ENCODE measurements around a stretch of chr1.

GRCh38 chr1:228367637-228368592, 38.7 kb downstream of the TRIM11 start:
CAGE:
- cytosol, long polyA minus RNA: no peak
- cytosol, long polyA plus RNA: no peak
- long polyA plus RNA: no peak
- nucleus, long polyA minus RNA: no peak
- nucleus, long polyA plus RNA: no peak

DNA sequence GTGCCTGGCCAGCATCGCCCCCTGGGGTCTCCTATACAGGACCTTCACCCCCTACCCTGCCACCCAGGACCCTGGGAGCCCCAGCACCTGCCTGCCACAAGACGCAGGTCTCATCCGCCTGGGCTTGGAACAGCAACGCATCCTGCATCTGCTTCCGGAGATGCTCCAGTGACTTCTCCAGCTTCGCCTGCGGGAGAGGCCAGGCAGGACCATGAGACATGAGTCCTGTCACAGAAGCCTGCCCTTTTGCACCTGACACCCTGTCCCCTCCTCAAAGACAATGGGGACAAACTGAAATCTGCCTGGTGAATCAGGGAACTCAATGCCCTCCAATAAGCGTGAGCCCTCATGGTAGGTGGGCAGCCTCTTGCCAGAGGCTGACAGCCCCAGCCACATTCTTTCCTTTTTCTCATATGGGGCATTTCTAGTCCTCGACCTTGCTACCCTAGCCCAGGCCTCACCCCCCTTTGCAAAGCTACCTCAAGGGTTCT, 4.6 kb downstream of the TRIM11 start:
CAGE:
- cytosol, long polyA minus RNA: no peak
- cytosol, long polyA plus RNA: no peak
- long polyA plus RNA: no peak
- nucleus, long polyA minus RNA: no peak
- nucleus, long polyA plus RNA: no peak

CAGE:
- cytosol, long polyA minus RNA: no peak
- cytosol, long polyA plus RNA: no peak
- long polyA plus RNA: no peak
- nucleus, long polyA minus RNA: no peak
- nucleus, long polyA plus RNA: no peak
These were observed 2.0 kb downstream of the TRIM17 start for GRCh38 chr1:228414591-228415227.

GRCh38 chr1:228459164-228459726, 1.3 kb downstream of the H2BC26 start:
CAGE:
- cytosol, long polyA minus RNA: no peak
- cytosol, long polyA plus RNA: no peak
- long polyA plus RNA: no peak
- nucleus, long polyA minus RNA: no peak
- nucleus, long polyA plus RNA: no peak

CAGE:
- cytosol, long polyA minus RNA: no peak
- cytosol, long polyA plus RNA: no peak
- long polyA plus RNA: no peak
- nucleus, long polyA minus RNA: no peak
- nucleus, long polyA plus RNA: no peak
These were observed 116.8 kb downstream of the RHOU start for GRCh38 chr1:228851940-228852566.

CAGE:
- cytosol, long polyA minus RNA: no peak
- cytosol, long polyA plus RNA: no peak
- long polyA plus RNA: no peak
- nucleus, long polyA minus RNA: no peak
- nucleus, long polyA plus RNA: no peak
These were observed 140.5 kb downstream of the RHOU start for GRCh38 chr1:228875676-228876215.

CAGE:
- cytosol, long polyA minus RNA: no peak
- cytosol, long polyA plus RNA: no peak
- long polyA plus RNA: no peak
- nucleus, long polyA minus RNA: no peak
- nucleus, long polyA plus RNA: no peak
These were observed 243.4 kb downstream of the RHOU start for GRCh38 chr1:228978663-228979130.

DNA sequence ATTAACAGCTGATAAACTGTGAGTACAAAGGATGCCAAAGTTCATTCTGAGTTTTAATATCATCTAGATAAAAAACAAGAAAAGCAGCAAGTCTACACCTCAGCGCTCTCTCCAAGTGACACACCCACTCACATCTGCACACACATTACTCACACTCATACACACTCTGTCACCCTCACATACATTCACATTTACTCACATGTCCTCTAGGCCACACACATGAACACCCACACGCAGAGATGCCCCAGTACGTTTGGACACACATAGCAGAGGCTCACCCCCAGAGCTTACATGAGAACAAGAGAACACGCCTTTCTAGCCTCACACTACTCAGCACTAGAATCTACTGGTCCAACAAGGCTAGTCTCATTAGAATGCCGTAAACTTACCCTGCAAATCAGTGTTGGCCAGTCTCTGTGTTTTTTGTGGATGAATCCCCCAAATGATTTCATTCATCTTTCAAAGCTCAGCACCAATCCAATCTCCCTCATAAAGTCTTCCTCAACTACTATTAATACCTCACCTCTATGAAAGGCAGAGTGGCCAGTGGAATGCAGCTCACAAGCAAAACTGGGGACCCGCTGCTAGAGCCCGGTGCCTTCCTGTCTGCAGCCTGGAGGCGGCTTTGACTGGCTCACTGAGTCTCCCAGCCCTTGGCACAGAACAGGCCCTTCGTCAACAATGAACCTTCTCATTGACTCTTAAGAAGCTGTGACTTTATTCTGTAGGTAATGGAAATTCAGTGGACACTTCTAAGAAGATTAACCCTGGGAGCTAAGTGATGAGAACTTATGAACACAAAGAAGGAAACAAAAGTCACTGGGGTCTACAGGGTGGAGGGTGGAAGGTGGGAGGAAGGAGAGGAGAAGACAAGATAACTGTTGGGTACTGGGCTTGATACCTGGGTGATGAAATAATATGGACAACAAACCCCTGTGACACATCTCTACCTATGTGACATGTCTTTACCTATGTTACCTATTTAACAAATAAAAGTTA, 87.0 kb upstream of the RAB4A start:
CAGE:
- cytosol, long polyA minus RNA: no peak
- cytosol, long polyA plus RNA: no peak
- long polyA plus RNA: no peak
- nucleus, long polyA minus RNA: no peak
- nucleus, long polyA plus RNA: no peak

CAGE:
- cytosol, long polyA minus RNA: no peak
- cytosol, long polyA plus RNA: no peak
- long polyA plus RNA: no peak
- nucleus, long polyA minus RNA: no peak
- nucleus, long polyA plus RNA: no peak
These were observed 71.6 kb upstream of the RAB4A start for GRCh38 chr1:229199360-229199717.

DNA sequence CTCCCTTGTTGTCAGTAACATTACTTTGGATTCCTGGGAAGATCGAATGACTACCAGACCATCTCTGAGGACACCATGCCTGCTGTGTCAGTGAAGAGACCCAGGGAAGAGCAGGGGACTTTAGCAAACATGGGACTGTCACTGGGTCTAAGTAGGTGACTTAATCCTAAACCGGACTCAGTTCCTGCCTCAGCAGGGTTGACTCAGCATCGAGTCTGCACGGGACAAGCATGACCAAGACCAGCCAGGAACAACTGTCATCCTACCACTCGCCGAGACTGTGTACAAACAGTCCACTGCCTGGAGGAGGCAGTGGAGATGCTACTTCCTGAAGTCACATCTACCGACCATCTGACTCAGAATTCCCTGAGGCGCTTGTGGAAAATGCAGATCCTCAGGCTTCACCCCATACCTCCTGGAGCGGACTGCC, 53.2 kb upstream of the RAB4A start:
CAGE:
- cytosol, long polyA minus RNA: no peak
- cytosol, long polyA plus RNA: no peak
- long polyA plus RNA: no peak
- nucleus, long polyA minus RNA: no peak
- nucleus, long polyA plus RNA: no peak

GRCh38 chr1:229291143-229291650, 20.3 kb downstream of the RAB4A start:
CAGE:
- cytosol, long polyA minus RNA: no peak
- cytosol, long polyA plus RNA: no peak
- long polyA plus RNA: no peak
- nucleus, long polyA minus RNA: start-site peak on the plus strand at chr1:229291238-229291755, 13 reads
- nucleus, long polyA plus RNA: no peak

DNA sequence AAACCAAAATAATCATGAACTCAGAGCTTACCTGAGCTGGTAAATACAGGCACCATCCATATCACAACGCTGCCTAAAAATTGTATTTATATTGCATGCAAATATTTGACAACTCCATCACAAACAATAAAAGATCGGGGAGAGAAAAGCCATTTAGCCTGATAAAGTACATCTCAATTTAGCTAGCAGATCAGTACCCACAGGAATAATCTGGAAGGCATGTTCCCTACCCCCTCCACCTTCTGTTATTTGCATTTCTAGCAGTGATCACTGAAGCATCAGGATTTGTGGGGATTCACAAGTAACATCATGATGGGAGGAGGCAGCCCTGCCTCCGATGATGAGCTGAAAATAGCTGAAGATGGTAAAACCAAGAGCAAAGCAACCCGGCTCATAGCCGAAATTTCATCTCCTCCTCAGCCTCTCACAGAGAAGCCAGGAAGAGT, 2.5 kb downstream of the CCSAP start:
CAGE:
- cytosol, long polyA minus RNA: no peak
- cytosol, long polyA plus RNA: no peak
- long polyA plus RNA: no peak
- nucleus, long polyA minus RNA: no peak
- nucleus, long polyA plus RNA: no peak

CAGE:
- cytosol, long polyA minus RNA: no peak
- cytosol, long polyA plus RNA: no peak
- long polyA plus RNA: no peak
- nucleus, long polyA minus RNA: no peak
- nucleus, long polyA plus RNA: no peak
These were observed 1.0 kb upstream of the ABCB10 start for GRCh38 chr1:229559521-229559944.

DNA sequence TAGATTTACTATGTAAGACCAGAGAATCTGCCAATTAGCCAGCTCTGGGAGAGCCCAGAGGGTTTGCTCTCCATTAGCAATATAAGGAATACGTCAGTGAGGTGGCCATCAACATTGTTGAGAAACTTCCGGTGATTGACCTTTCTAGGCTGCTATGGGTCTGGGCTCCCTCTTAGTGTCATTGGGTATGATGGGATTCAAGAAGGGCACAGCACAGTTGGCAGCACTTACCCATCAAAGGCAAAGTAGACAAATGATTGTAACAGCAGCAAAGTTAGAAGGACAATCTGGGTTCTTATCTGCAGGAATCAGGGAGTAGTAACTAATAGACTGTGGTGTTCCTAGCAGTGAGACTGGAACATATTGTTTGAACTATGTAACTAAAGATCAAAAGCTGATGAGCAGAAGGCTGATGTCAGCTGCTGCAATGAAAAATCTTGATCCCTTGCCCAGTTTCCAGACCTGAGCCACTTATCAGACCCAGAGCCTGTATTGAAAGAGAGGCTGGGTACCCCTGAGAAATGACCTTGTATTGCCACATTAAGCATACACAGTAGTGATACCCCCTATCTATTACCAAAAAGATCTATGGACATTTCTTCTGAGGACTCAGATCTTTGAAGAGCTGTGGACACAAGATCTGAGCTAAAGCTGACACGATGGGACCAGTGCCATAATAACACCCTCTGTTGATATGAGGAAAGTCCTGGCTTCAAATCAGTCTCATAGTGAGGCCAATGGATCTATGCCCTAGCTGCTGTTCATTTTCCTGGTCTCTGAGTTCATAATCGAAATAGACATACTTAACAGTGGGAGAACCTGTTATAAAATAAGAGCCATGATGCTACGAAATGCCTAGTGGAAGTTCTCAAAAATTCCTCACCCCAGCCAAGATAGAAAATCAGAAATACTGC, 178.0 kb upstream of the GALNT2 start:
CAGE:
- cytosol, long polyA minus RNA: no peak
- cytosol, long polyA plus RNA: no peak
- long polyA plus RNA: no peak
- nucleus, long polyA minus RNA: no peak
- nucleus, long polyA plus RNA: no peak

DNA sequence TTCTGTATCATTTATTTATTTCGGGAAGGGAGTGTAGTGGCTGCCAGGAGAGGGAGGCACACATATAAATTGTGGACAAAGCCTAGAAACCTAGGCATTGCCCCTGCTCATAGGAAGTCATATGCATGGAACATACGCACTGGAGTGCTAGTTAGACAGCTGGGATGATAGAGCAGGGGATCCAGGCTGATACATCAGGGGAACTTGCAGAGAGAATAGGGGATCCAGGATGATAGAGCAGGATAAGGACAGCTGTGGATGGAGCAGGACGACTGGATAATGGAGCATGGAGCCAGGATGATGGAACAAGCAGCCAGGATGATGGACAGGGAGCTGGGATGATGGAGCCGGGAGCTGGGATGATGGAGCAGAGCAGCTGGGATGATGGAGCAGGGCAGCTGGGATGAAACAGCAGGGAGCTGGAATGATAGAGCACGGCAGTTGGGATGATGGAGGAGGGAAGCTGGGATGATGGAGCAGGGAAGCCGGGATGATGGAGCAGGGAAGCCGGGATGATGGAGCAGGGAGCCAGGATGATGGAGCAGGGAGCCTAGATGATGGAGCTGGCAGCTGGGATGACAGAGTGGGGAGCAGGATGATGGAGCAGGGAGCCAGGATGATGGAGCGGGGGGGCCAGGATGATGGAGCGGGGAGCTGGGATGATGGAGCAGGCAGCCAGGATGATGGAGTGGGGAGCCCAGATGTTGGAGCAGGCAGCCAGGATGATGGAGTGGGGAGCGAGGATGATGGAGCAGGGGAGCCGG, 15.7 kb downstream of the GALNT2 start:
CAGE:
- cytosol, long polyA minus RNA: no peak
- cytosol, long polyA plus RNA: no peak
- long polyA plus RNA: no peak
- nucleus, long polyA minus RNA: start-site peak on the plus strand centred at position 302 of the sequence, 74 bp wide, 21 reads; start-site peak on the plus strand centred at position 507 of the sequence, 123 bp wide, 22 reads
- nucleus, long polyA plus RNA: no peak

GRCh38 chr1:230139750-230140105, 72.7 kb downstream of the GALNT2 start:
CAGE:
- cytosol, long polyA minus RNA: no peak
- cytosol, long polyA plus RNA: no peak
- long polyA plus RNA: no peak
- nucleus, long polyA minus RNA: no peak
- nucleus, long polyA plus RNA: no peak

DNA sequence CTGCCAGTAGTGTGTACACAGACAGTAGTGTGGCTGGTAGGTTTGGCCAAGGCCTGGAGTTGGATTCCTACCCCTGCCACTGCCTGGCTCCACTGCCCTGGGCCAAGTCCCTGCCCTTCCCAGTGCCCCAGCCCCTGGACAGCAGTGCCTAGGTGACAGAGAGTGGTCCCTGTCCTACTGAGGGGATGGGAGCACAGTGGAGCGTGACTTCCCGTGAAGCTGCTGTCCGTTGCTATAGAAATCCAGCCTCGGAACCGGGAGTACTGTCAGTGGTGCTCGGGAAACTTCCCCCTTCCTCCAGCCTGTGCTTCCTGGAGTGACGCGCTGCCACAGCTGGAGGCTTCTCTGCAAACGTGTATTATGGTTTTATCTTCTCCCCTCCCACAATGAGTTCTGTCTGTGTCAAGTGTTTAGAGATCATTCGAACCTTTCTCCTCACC, 73.3 kb downstream of the GALNT2 start:
CAGE:
- cytosol, long polyA minus RNA: no peak
- cytosol, long polyA plus RNA: no peak
- long polyA plus RNA: no peak
- nucleus, long polyA minus RNA: no peak
- nucleus, long polyA plus RNA: no peak

GRCh38 chr1:230171905-230172510, 105.0 kb downstream of the GALNT2 start:
CAGE:
- cytosol, long polyA minus RNA: no peak
- cytosol, long polyA plus RNA: no peak
- long polyA plus RNA: no peak
- nucleus, long polyA minus RNA: no peak
- nucleus, long polyA plus RNA: no peak

CAGE:
- cytosol, long polyA minus RNA: no peak
- cytosol, long polyA plus RNA: no peak
- long polyA plus RNA: no peak
- nucleus, long polyA minus RNA: no peak
- nucleus, long polyA plus RNA: no peak
These were observed 157.1 kb downstream of the GALNT2 start for GRCh38 chr1:230224067-230224589.

DNA sequence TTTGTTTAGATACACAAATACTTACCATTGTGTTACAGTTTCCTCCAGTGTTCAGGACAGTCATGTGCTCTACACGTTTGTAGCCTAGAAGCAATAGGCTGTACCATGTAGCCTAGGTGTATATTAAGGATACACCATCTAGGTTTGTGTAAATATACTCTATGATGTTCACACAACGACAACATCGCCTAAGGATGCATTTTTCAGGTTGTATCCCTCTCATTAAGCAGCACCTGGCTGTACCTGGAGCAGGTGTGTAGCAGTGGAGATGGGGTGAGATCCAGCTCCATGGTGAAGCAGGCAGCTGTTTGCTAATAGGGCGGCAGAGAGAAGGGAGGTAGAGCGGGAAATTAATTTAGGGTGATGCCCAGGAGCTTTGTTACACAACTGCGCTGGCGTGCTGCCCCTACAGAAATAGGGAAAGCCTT, 168.7 kb downstream of the PGBD5 start:
CAGE:
- cytosol, long polyA minus RNA: no peak
- cytosol, long polyA plus RNA: no peak
- long polyA plus RNA: no peak
- nucleus, long polyA minus RNA: no peak
- nucleus, long polyA plus RNA: no peak